Bronchus (tissue), 1 donor: ENCODE measurements around a stretch of chr11.

DNA sequence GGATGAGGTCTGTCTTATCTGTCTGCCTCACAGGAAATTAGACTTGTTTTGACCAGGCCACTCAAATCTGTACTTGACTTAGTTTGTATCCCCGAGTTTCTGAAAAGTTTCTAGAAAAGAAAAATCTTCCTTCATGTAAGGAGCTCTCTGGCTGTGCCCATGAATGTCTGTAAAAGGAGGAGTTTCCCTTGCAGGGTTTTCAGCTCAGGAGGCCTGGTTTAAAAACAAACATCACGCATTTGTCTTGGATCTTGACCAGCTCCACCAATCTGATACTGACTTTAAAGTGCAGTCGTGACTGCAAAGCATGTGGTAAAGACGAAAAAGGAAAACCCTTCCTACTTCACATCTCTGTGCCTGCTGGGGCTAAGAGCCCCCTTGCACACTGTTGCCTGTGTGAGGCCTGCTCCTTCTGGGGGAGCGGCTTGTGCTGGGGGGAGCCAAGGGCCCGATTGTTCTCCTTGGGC is 61.9 kb downstream of the ADAMTS15 start:
- PRO-cap = no peak

DNA sequence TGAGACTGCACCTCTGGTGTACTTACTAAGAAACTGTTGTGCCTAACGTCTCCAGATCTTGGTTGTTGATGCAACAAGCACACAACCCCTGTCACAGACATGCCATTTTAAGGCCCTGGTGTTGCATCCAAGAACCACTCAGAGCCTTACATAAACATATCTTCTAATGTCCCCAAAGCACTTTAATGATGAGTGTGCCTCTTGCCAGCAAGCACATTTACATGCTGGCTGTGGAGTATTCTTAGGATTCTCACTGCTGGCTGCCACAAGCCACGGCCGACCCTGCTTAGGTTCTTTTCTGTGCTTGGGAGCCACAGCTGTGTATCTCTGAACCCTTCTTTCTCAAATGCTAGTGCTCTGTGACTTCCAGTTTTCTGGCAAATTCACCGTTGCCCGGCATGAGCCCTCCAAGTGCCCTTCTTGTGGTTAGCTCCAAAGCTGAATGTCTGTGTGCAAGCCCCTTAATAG is 201.4 kb downstream of the ADAMTS15 start:
- PRO-cap = no peak

GRCh38 chr11:131909574-131910176 is 539.3 kb downstream of the NTM start:
- PRO-cap = no peak

- PRO-cap = no peak
These were observed 28.9 kb downstream of the IGSF9B start for GRCh38 chr11:133927860-133928266.

DNA sequence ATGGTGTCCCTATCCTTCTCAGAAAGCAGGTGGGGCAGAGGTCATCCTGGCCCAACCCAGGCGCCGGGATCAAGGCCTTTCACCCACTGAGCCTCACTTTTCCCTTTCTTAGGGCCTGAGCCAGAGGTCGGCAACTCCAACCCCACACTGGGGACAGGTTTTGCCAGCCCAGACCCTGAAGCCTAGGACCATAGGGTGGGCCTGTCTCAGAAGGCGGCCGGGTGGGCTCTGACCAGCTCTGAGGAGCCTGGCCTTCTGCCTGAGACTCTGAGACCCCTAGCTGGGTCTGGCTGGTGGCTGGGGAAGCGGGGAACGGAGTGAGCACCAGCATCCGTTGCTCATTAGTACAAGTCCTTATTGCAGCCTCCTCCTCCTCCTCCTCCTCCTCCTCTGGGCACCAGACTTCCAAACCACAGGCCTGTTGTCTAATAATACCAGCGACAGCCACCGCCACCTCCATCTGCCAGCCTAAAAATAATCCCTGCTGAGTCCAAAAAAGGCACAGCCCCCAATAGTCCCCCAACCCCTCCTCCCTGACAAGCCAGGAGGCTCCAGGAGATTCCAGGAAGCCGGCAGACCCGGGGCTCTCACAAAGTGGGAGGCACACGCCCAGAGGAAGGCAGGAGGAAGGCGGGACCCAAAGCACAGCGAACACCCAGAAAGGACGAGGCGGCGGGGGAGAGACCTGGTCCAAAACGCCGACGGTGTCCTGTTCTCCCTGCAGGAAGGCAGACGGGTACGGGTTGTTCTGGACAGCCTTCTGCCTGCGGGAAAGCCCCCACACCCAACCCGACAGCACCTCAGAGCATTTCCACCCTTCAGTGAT is 6.1 kb downstream of the IGSF9B start:
- PRO-cap = no peak

DNA sequence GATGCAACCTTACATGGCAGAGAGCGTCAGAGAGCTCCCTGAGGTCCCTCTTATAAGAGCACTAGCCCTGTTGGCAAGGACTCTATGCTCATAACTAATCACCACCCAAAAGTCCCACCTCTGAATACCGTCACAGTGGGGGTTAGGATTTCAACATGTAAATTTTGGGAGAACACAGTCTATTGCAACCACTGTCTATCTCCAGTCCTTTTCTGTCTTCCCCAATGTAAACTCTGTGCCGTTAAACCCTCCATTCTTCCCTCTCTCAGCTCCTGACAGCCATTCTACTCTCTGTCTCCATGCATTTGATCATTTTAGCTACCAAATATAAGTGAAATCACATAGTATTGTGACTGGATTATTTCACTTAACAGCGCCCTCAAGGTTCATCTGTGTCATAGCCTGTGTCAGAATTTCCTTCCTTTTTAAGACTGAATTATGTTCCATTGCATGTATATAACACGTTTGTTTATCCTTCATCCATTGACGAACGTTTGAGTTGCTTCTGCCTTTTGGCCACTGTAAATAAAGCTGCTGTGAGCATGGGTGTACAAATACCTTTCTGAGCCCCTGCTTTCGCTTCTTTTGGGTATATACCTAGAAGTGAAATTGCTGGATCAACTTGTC is 17.2 kb downstream of the GLB1L2 start:
- PRO-cap = no peak

DNA sequence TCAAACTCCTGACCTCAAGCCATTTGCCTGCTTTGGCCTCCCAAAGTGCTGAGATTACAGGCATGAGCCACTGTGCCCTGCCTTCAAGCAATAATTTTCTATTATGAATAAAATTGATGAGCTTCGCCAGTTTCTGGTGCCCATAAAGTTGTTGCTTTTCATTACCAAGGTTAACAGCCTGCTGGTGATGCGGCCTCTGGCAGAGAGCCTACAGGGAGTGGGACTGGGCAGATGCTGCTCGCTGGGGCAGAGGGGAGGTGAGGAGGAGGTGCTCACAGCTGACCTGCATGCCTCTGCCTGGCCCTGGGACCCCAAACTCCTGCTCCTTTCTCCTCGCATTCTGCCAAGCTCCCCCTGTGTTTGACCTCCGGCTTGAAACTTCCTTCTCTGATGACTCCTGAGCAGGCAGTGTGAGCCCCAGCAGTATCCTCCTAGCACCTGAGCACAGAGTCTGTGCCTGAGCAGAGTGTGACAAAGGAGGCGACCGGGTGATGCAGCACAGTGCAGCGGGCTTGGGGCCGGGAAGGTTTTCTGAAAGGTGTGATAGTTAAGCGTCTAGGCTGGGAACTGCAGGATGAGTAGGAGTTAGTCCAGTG is 56.1 kb upstream of the B3GAT1 start:
- PRO-cap = no peak

DNA sequence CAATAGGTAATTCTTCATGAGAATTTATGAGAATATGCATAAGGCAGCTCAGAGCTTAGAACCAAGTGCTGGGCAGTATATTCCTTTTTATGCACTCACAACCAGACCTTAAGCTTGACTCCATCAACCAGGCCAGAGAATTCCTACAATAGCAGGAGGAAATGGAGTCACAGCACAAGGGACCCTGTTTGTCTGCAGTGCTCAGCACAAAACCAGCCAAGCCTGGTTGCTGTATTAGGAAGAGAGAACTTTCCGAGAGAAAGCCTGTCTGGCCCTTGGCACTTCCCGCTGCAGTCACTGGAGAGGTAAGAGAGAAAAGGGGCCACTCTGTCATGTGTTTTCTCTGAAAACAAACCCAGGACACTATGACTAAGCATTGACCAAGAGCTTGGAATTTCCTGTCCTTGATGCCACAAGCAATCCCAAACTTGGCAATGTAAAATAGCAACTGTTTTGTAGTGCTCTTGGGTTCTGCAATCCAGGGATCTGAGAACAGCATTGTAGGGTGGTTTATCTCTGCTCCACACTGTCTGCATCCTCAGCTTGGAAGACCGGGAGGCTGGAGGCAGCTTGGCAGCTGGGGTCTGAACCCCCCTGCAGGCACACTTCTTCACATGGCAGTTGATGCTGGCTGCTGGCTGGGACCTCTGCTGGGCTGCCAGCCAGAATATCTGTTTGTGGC is 537.0 kb upstream of the B3GAT1 start:
- PRO-cap = no peak

DNA sequence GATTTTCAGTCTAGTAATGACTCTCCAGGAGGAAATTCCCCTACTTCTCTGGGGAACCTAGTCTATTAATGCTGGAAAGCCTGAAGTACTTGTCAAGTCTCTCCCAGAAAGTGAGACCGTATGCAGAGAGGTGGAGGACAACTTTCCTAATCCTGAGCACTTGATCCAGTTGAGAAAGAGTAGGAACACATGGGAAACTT is 588.1 kb upstream of the B3GAT1 start:
- PRO-cap = no peak